Tibial nerve (tissue), 3 donors: Measurements from ENCODE around the gene CCDC18.

- PRO-cap = no peak
- RAMPAGE, long total RNA, 3 experiments = no peak in any of the 3 experiments
Observed at GRCh38 chr1:91133231-91133794, 111.5 kb upstream of the ZNF644 start.

DNA sequence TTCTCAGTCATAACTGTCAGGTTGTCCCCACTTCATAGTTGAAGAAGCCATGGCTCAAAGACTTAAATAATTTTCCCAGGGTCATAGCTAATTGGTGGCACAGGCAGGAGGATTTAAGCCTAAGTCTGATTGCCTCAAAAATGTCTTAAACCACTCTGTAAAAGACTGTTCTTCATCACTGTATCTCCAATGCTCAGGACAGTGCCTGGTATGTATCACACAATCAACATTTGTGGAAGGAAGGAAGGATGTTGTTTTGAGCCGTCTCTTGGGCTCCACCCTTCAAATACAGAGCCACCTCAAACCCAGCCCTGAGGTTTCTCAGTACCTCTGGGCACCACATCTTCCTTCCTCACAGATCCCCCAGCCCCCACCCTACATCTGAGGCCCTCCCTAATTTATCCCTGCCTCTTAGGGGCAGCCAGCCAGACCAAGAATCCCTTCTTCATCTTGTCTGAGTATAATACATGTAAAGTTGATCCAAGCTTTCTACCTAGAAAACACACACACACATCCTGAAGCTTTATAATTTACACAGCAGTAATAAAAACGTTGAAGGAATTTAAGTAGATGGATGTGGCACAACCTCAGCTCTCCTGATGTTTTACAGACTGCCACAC is 48.4 kb downstream of the CDC7 start:
- PRO-cap = no peak
- RAMPAGE, long total RNA, 3 experiments = no peak in any of the 3 experiments

DNA sequence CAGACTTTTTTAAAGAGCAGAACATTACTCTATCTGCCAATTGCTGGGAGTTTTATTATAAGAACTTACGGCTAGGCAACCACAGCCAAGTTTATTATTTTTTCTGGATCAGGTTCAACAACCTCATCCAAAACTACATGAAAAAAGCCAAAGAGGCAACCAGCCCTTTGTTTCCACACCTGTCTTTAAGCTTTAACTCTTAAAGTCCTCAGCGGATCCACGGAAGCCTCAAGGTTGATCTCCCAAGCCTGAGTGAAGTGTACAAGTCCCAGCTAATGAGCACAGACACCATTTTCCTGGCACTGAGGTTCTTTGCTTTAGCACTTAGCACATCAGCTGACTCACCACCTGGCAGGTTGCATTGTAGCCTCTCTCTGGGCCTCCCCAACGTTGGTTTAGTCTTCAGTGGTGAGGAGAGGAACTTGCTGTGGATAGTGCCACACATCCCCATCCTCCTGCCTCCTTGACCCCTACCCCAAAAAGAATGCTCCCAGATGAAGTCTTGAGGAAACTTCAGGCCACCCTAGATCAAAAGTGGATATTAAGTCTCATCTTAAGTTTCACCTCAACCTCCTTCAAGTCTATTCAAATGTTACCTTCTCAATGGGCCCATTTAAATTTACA is 143.0 kb downstream of the TGFBR3 start:
- PRO-cap = no peak
- RAMPAGE, long total RNA, 3 experiments = no peak in any of the 3 experiments

DNA sequence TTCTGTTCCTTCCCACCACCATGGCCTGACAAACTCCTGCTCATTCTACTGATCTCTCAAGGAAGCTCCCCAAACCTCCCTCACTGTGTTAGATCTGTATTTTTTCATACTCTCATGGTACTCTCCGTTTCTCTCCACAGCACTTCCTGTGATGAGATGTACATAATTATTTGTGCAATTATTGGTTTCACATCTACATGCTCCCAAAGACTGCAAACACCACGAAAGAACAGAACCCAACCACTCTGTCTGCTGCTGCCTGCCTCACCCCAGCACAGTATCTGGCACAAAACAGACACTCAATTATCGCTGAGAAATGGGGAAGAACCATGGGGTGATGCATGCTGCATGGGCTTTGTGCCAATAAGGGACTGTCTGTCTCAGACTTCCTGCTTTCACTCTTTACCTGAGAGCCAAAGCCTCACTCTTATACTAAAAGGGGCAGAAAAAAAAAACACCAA is 82.2 kb downstream of the TGFBR3 start:
- PRO-cap = no peak
- RAMPAGE, long total RNA, 3 experiments = no peak in any of the 3 experiments

DNA sequence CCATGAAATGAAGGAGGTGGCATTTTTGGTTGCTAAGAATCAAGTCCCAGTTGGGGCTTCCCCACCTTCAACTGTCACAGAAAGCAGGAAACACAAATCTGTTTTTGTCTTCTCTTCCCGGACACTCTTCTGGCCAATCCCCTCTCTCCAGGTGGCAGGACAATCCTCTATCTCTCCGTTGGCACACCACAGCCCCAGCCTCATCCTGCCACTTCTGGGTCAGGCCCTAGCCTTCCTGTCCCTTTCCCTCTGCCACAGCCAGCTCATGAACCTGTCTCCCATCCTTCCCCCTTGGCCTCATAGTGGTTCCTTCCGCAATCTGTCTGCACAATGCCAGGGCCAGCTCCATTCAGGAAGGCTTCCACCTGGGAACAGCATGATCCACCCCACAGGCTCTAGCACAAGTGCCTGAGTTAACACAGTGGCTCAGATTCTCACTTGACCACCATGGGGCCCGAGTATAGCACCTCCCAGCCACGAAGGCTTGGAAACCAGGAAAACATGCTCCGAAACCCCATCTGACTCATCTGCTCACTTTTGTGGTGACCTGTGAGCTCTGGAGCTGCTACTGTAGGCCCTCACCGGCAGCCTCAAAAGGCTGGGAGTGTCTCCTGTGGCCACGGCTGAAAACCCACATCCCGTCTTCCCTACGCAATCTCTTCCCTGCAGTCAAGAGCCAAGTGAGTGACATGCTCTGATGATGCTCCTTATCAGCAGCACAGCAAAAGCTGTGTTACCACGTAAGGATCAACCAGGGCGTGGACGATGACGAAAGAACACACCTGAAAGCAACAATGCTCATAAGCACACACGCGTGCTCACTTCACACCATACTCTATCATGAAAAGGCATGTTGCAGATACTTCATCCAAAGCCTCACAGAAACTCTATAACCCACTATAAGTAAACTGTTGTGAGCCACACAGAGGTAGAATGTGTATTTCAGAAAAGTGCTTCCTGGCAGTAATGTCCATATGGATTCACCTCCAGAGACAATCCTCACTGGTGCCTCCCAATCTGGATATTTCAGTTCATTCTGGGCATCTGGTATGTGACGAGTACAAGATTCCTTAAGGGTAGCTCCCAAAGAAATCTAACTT is 81.4 kb downstream of the TGFBR3 start:
- PRO-cap = no peak
- RAMPAGE, long total RNA, 3 experiments = no peak in any of the 3 experiments

DNA sequence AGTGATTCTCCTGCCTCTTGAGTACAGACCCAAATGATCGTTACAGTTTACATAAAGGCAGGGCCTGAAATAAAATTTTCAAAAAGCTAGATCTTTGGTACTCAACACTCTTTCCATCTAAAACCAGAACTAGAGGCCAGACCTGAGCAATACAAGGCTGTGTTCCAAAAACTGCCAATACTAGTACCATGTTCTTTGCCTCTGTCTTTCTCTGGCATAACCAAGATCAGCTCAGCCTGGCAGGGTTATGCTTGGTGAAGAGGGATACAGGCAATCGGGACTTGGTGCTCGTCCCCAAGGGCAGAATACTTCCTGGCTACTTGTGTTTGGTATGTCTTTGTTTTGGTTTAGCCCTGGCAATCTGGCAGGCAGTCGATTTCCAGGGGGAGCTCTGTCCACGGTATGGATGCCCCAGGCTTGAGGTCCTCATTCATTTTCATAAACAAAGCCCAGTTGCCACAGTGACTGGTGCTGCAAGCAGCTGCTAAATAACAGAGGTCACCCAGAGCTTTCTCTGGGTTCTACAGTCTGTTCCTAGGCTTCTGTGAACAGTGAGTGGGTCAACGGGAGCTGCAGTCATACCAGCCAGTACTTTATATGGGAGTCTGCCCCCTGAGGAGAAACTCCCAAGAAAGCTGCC is 55.8 kb downstream of the TGFBR3 start:
- PRO-cap = no peak
- RAMPAGE, long total RNA, 3 experiments = no peak in any of the 3 experiments

DNA sequence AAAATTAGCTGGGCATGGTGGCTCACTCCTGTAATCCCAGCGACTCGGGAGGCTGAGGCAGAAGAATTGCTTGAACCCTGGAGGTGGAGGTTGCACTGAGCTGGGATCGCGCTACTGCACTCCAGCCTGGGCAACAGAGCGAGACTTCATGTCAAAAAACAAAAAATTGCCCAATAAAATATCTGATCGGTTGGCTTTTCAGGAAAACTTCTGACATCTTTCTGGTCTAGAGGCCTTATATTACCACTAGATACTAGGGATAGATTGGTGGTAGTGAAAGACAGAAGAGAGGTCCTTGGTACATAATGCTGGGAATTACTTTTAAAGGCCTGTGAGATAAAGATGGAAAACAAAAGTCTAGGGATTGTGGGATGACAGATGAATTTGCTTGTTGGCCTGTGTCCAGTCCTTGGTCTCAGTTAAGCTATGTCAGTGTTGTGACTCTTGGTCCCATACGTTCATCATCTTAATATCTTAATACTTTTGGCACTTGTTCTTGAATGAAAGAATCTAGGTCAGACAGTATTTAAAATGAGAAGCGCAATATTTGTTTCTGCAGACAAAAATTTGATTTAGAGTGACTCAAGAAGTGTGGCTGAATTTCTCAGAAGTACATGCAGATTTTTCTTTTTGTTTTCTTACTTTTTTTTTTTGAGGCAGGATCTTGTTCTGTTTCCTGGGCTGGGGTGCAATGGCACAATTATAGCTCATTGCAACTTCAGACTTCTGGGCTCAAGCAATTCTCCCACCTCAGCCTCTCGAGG is 7.5 kb downstream of the RPL5 start:
- PRO-cap = no peak
- RAMPAGE, long total RNA, 3 experiments = no peak in any of the 3 experiments

DNA sequence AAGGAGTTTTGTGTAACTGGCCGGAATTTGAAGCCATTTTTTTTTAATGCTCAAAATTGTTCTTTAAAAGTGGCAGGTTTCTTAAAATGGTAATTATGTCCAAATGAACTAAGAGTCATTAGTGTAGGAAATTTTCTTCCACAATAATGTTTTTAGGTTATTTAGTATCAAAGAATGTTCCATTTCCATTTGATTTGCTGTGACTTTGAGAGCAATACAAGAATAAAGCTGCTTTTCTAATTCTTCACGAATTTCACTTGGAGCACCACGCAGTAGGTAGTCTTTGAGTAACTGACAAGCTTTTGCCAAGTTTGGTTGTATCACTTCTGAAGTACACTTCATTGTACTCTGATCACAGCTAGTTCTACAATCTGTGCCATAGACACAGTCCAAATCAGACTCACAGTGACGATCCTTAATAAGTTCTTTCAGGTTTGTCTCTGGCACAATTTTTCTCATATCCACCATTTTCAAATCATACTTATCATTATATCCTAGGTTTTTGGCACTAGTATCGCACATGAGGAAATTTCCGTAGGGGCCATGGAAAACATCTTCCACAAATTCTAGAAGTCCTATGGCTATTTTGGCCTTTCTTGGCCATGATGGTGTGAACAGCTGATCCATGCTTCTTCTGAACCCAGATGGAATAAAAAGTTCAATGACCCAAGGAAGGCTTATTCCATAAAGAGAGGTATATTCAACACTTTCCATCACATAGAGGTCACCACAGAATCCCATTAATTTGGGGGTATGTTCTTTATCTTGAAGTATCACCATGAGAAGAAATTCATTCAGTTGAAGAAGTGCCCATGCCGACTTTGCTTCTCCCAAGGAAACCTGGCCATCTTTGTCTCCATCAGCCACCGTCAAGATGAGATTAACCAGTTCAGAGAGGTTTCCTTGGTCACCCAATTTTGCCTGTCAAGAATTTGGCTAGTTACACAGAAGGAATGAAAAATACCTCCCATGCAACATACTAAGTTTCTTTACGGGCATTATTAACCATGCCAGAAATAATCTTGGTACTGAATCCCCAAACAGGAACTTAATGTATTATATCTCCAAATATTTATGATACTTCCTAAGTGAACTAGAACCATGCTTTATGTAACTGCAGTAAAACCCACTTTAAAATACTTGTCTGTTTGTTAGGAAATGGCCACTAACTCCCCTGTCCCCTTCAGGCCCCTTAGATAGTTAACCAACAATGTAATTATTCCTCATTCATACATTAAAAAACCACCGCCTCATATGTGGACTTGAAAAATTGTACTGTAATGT is 11.9 kb downstream of the RPL5 start:
- PRO-cap = no peak
- RAMPAGE, long total RNA, 3 experiments = no peak in any of the 3 experiments

- PRO-cap = no peak
- RAMPAGE, long total RNA, 3 experiments = no peak in any of the 3 experiments
Observed at GRCh38 chr1:92877123-92877654, 45.3 kb downstream of the RPL5 start.

GRCh38 chr1:92956977-92957585 is 4.2 kb downstream of the DIPK1A start:
- PRO-cap = no peak
- RAMPAGE, long total RNA, 3 experiments = no peak in any of the 3 experiments

DNA sequence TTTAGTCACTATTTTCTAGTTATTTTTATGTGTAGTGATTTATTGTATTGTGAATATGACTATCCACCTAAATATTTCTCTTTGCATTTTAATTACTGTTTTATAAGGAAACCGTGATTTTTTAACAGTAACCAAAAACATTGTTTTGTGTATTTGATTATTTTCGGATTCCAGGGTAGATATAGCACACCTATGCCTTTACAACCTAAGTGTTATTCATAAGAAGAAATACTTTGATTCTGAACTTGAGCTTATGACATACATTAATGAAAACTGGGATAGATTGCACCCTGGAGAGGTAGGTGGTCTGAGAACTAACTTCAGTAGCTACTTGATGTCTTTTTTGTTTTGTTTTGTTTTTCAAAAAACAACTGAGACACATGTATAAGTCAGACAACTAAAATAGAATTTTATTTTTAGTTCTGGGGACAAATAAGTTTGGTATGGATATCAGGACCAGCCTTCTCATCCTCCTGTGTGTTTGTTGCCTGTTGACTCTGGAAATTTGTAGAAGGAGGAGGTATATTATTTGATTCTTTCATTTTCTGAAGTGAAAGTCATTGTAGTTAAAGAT is 41.4 kb downstream of the MTF2 start:
- PRO-cap = no peak
- RAMPAGE, long total RNA, 3 experiments = no peak in any of the 3 experiments

- PRO-cap = no peak
- RAMPAGE, long total RNA, 3 experiments = no peak in any of the 3 experiments
Observed at GRCh38 chr1:93133640-93134480, 46.4 kb downstream of the TMED5 start.

DNA sequence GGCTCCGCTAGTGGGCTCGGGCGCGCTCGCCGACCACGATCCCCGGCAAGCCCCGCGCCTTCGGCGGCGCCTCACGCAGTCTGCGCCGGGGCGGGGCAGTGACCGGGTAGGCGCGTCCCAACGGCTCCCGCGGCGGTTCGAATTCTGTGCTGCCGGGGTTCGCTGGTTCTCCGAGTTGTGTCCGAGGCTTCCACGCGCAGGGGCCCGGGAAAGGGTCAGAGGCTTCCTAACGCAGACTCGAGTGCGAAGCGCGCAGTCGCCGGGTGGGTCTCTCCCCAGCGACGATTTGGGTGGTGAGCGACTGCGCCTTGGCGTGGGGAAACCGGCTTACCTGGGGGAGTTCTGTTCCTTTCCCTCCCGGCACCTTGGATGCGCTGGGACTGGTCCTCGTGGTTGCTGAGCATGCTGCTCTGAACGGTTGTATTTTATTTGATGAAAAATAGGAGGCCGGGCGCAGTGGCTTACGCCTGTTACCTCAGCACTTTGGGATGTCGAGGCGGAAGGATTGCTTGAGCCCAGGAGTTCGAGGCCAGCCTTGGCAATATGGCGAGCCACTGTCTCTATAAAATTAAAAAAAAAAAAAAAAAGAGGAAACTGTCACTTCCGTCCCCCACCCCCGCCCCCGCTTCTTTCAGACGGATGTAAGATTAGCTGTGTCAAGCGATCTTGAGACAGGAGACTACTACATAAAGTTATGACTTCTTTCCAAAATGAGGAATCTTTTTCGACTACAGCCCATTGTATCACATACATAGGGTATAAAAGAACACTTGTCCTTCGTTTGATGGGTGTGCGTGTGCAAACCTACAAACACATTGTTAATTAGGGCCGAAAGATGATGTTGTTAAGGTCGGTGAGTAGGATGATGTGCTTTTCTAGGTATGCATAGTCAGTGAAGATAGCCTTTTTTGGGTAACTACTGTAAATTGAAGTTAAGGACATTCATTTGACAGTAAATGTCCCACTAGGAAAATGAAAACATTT is at the start of gene CCDC18:
Gene CCDC18 (plus strand): TSS at position 135 of the 984 bp plus-strand sequence.
- PRO-cap = bidirectional peak, plus-strand start at position 78 of the sequence, minus-strand start outside the sequence
- RAMPAGE, long total RNA, 3 experiments = start-site peak on the plus strand in 1 of 3 experiments, centred at position 121 of the sequence, 28 reads per replicate

DNA sequence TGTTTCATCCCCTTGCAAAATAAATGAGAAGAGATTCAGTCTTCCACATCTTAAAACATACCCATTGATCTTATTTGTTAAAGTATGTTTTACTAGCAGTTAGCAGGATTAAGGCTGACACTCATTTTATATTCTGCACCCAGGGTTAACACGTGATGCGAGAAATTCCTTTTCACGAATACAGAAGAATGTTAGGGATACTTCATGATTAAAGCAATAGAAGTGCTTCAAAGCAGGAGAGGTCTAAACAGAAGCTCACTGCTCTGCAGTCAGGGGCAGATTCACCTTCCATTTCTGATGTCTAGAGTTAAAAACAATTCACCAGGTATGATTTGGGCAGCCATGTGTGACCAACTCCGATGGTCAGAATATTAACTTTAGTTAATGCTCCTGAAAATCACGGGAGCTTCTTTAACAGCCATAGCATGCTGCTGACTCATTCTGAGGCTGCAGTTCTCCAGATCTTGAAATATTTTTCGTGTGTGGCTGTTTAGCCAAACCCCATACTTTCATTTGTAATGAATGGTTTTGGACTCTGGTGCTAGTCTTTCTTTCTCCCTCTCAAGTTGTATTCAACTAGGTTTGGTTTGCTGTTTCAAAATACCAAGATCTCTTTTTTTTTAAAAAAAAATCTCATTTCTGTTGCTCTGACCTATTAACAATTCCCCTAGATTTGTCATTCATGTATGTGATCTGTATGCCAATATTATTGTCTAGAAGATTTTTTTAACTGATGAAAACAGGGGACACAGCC is 19.6 kb downstream of the BCAR3 start:
- PRO-cap = no peak
- RAMPAGE, long total RNA, 3 experiments = no peak in any of the 3 experiments

- PRO-cap = no peak
- RAMPAGE, long total RNA, 3 experiments = no peak in any of the 3 experiments
Observed at GRCh38 chr1:93665545-93666406, 15.9 kb downstream of the BCAR3 start.

- PRO-cap = bidirectional peak, plus-strand start at chr1:93681025, minus-strand start at chr1:93680955; bidirectional peak, plus-strand start at chr1:93681229, minus-strand start at chr1:93681168
- RAMPAGE, long total RNA, 3 experiments = no peak in any of the 3 experiments
Observed at GRCh38 chr1:93680620-93681503, 775 bp downstream of the BCAR3 start.

DNA sequence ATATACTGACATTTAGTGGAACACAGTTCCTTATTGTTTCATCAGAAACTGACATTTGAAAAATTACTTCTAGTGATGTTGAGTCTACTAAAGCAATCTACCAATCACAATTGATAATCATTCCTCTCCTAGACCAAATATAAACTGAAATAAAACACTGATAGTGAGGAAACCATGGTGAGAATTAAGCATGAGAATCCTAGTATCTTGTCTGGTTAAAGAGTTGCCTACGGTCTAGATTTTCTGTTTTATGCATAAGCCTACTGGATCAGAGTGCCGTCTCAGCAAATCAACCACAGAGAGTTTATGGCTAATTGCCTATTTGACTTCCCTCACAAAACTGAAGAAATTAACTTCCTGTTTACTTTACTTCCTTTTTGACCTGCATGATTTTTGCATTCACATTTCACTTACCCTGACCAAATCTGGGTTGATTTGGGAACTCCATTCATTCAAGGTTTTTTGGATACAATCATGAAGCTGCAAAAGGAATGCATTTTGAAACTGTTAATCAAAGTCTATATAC is 5.1 kb downstream of the GCLM start:
- PRO-cap = no peak
- RAMPAGE, long total RNA, 3 experiments = no peak in any of the 3 experiments

GRCh38 chr1:93946951-93947439 is 37.8 kb upstream of the GCLM start:
- PRO-cap = no peak
- RAMPAGE, long total RNA, 3 experiments = no peak in any of the 3 experiments

GRCh38 chr1:93964585-93965354 is 55.5 kb upstream of the GCLM start:
- PRO-cap = no peak
- RAMPAGE, long total RNA, 3 experiments = no peak in any of the 3 experiments

DNA sequence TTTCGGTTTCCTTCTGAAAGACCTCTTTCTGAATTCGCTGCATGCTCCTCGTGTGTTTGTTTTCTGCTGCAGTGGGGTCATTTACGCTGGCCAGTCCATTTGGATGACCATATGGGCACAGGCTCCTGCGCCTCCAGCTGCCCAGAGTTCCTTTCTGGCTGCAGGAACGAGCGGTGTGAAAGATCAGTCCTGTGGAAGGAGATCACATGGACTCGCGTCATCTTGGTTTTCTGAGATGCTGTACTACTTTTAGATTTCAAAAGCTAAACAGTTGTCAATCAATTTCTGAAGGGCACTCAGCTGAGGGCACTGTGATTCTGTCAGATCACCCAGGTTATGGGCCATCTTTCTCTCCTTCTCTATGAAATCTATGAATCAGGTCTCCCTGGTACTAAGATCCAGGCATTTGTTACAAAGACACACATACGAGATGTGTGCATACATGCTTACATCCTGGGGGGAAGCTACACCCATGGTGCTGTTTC is 83.9 kb upstream of the GCLM start:
- PRO-cap = no peak
- RAMPAGE, long total RNA, 3 experiments = no peak in any of the 3 experiments